ENCODE measurements around the gene DCDC2C.

- RRBS = 60% methylated on average over 6 of the region's 21 CpGs
Measured at GRCh38 chr2:3465281-3465574, 54.1 kb downstream of the ADI1 start.

DNA sequence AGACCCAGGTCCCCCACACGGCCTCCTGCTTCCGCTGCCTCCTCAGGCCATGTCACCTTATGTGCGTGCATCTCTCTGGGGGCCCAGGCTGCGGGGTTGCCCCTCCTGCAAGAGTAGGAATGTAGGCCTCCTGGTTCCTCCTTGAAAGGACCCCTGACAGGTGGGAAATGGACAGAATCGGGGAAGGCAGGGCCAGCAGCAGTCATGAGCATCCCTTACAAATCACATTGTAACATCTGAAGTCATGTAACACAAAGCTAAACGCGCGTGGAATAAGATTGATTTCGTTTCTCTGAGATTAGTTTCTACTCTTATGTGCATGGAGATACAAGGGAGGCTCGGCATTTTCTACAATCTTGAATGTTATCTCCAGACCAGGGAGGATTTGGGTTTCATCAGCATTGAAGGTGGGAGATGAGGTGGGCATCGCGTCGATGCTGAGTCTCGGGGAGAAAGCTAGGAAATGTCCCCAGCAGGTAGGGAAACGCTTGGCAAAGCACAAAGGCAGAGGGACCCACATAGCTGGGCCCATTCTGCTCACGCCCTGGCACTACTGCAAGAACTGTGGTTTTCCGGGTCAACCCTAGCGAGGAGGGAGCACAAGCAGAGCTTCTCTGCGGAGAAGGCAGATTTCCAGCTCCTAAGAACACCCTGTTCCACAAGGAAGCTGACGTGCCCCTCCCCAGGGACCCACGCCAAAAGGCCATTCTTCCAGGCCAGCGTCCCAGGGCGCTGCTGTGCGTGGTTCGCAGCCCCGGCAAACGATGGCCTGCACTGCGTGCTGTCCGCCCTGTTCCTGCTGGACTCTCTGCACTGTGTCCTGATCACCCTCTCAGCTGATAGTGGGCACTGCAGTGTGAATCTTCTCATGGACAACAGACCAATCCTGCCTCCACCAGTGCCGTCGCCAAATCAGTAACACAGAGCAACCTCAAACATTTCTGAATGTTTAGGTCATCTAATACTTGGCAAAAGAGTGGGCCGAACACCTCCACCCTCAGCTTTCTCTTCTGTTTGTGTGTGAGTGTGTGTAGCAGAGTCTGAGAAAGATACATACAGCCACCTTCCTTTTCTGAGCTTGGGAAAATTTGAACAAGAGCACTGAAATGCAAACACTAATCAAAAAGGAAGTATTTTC, 49.3 kb downstream of the ADI1 start:
- RRBS = no CpG with 5 or more reads among the region's 32 CpGs

- RRBS = no CpG with 5 or more reads among the region's 24 CpGs
Measured at GRCh38 chr2:3472293-3473265, 46.8 kb downstream of the ADI1 start.

DNA sequence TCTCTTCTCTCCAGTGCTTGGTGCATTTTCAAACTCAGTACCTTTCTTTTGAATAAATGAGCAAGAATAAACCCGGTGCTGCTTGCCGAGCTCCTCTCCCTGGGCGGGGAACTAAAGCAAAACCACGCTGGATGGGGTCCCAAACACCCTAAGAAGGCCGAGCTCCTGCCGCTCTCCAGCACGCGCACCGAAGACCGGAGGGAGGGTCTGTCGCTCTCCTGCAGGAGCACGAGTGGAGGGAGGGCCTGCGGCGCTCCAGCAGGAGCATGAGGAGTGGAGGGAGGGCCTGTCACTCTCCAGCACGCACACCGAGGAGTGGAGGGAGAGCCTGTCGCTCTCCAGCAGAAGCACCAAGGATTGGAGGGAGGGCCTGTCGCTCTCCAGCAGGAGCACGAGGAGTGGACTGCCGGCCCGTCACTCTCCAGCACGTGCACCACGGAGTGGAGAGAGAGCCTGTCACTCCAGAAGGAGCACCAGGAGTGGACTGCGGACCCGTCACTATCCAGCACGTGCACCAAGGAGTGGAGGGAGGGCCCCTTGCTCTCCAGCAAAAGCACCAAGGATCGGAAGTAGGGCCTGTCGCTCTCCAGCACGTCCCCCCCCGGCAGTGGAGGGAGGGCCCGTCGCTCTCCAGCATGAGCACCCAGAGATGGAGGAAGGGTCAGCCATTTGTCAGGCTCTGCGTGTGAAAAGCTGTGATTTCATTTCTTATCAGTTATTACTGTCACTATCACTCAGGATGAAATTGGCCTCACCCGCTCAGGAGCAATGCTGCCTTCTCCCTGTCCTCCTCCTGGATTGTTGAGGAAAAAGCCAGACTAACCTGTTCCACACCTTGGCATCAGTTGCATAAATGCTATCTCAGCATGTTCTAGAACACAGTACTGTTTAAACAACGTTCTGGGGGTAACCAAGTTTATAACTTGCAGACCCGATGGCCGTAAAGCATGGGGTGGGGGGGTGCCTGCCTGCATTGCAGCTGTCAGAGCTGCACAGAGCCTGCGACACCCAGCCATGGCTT, 36.0 kb downstream of the ADI1 start:
- RRBS = 97% methylated on average over 5 of the region's 38 CpGs

DNA sequence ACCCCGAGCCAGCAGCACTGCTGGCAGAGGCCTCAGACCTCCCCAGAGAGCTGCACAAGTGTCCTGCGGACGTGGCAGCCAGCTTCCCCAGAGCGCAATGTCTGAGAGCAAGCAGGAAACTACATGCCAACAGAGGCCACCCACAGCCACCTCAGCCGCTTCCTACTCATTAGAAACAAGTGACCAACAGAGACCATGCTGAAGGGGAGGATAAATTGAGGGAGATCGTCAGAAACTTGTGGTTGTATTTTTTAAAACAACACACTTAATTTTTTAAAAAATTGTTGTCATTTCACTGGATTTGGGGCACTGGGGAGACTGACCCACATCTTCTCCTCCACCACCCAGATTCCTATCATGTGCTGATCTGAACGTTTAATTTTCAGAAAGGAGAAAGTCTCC, 28.4 kb downstream of the ADI1 start:
- RRBS = no CpG with 5 or more reads among the region's 7 CpGs

DNA sequence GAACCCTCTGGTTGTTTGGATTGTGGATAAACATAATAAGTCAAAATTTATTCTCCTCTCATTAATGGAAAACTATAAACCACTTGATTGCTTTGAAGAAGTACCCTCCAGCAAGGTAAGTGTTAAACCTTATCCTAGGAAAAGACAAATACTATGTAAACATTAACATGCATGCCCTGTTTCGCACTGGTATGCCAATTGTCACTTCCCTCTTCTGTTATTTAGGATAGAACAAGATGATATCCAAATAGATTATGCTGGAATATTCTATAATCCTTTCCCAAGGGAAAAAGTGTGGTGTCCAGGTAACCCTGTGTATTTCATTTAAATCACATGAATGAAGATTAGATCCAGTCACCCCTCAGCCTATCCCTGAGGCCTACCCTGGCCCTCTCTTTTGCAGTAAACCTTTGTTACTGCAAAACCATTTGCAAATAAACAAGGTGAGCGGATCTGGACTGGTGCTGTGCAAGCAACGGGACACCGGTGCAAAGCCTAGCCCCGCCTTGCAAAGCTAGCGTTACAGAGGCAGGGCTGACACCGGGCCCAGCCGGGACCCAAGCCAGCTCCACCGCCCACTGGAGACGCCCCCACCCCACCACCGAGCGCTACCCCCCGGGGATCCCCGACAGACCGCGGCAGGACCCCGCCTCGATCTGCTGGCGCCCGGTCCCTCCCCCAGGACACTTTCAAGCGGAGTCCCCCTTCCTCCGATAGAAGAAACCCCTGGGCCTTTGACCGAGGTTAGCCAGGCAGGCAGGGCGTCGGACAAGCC, 1.1 kb downstream of the ADI1 start:
- RRBS = 2% methylated on average over 17 of the region's 25 CpGs

- RRBS = 2% methylated on average over 17 of the region's 36 CpGs
Measured at GRCh38 chr2:3557564-3558186, 458 bp downstream of the RNASEH1 start.

GRCh38 chr2:3703352-3704037, at the start of gene DCDC2C:
Gene DCDC2C, plus strand, starts transcription at chr2:3703575.
- RRBS = 7% methylated on average over 26 of the region's 94 CpGs

DNA sequence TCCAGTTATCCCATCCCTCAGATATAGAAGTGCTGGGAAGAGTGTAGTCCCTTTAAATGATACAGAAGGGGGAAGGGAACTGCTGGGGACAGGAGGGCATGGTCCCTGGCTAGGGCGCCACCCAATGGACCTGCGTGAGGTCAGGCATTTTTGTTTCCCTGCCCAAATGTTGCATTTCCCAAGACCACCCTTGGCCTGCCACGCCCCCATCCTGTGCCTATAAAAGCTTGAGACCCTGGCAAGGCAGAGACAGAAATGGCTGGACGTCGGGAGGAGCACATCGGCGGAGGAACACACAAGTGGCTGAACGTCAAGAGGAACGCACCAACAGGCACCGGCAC, 35.8 kb downstream of the DCDC2C start:
- RRBS = no CpG with 5 or more reads among the region's 10 CpGs

DNA sequence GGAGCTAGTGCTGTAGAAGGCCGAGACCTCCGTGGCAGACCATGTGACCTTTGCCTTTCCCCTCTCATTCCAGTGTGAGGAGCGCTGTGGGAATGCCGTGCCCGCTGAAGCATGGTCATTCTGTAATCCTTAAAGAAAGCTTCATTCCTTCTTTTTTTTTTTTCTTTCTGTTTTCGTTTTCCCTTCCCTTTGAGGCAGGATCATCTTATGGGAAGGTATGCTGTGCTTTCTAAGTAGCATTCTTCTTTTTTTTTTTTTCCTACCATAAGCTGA, 208.8 kb downstream of the DCDC2C start:
- RRBS = no CpG with 5 or more reads among the region's 6 CpGs

GRCh38 chr2:4283867-4284124, 580.4 kb downstream of the DCDC2C start:
- RRBS = no CpG with 5 or more reads among the region's 2 CpGs

DNA sequence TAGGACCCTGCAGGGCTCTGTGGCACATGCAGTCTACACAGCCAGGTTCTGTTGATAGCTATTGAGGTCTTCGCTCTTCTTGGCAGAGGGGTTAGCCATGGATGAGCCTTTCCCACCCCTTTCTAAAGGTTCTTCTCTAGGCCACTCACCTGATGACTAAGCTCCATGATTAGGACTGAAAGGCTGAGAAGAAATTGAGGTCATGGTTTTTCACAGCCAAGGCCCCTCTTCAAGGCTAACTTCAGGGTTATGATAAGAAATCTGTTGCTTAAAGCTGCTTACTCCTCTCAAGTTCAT, 931.3 kb upstream of the SOX11 start:
- RRBS = no CpG with 5 or more reads among the region's 1 CpG

DNA sequence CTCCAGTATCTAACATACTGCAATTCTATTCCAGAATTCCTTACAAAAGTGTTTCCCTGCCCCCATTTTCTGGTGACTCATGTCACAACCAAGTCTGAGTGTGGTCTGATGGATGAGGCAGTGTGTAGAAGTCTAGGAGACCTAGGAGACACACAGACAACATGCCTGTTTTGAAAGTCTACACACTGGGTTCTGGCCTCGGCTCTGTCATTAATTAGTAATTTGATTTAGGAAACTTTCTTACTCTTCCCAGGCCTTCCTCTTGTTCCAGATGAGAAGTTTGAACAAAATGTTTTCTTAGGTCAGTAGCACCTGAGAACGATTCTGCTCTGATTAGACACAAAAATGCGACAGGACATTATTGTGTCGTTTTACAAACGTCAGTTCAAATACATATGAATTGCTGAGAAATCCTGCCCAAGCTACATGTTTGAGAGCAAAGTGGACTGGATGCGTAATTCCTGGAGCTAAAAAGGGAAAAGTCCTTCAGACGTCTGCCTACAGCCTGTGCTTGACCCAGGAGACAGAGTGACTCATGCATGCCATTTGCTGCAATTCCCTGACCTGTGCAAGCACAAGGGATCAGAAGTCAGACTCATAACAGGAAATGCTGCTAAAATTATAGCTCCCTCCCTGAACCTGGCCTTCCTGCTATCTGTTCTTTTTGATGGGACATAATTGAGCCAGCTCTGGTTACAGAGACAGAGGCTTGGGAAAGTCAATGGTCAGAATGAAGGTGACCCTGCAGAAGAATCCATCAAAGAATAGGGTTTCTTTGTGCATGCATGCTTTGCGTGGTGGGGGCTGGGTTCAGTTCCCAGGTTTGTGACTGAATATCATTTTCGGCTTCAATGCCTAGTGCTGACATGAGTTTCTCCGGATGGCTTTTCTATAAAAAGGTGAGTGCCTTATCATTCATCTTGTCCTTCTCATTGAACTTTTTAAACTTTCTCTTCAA, 494.5 kb downstream of the SOX11 start:
- RRBS = no CpG with 5 or more reads among the region's 10 CpGs

DNA sequence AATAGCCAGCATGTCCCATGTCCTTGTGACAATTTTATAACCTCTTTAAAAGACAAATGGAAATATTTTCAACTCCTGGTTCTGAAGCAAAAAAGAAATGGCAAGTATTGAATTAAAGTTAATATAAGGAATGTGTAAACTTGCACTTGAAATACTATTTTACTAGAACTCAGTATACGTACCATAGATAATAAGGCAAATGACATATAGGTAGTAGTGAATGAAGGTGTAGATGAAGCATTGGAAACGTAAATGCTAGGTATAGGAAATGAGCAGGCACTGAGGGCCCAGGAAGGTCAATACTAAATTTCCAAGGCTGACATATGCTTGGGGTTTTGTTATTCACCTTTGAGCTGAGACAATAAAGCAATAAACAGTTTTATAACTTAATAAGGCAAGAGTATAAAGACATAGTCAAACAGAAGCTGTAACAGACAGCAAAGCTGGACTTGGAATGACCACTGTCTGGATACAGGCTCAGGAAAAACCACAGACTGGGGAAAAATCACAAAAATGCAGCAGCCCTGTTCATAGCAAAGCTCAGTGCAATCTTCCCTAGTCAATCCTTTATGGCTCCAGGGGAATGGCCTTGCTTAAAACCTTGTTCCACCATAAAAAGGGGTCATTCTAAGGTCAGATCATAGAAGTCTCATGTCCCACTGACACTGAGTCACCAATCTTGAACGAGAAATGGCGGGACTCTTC, 493.4 kb downstream of the CMPK2 start:
- RRBS = no CpG with 5 or more reads among the region's 4 CpGs

DNA sequence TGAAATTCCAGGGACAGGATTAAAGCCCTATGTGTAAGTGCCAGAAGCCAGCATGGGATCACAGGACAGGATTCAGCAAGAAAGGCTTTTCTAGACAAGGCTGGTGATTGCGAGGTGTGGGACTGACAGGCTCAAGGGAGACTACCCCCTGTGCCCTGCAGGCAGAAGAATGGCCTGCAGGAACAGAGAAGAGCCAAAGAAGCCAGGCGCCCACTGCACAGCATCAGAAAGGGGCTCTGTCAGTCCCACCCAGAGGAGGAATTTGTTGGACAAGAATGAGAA, 389.5 kb downstream of the CMPK2 start:
- RRBS = no CpG with 5 or more reads among the region's 2 CpGs

DNA sequence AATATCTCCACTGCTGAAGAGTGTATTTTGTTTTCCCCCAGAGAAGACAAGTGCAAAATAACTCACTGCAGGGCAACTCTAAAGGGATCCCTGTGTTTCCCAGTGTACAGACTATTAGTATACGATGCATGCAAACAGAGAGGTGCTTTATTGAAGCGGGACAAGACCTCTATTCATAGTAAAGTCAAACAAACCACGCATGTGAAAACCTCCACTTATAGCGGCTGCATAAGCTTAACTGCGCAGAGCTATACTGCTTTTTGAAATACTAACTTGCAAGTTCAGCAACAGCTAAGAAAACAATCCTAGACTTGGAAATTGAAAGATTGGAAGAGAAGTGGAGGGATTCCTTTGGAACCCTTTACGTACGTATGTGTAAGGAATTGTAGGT, 15.6 kb downstream of the RNF144A start:
- RRBS = no CpG with 5 or more reads among the region's 7 CpGs

DNA sequence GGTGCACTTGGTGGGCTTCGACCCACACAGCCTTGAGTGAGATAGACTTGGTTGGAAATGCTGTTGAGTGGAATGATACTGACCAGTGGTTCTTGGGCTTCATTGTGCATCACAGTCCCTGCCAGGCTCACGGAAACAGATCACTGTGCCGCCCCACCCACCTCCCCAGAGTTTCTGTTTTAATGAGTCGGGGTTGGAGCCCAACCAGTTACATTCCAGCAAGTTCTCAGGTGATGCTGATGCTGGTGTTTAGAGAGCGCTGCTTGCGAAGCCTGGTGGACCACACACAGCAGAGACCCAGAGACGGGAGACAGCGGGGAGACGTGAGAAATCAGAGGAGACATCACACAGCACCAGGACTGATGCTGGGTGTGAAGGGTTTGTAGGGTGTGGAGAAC, 74.9 kb downstream of the RNF144A start:
- RRBS = no CpG with 5 or more reads among the region's 9 CpGs

GRCh38 chr2:7007779-7009039, 91.0 kb downstream of the RNF144A start:
- RRBS = 0% methylated on average over 3 of the region's 34 CpGs

GRCh38 chr2:7022428-7023025, 105.3 kb downstream of the RNF144A start:
- RRBS = no CpG with 5 or more reads among the region's 6 CpGs

DNA sequence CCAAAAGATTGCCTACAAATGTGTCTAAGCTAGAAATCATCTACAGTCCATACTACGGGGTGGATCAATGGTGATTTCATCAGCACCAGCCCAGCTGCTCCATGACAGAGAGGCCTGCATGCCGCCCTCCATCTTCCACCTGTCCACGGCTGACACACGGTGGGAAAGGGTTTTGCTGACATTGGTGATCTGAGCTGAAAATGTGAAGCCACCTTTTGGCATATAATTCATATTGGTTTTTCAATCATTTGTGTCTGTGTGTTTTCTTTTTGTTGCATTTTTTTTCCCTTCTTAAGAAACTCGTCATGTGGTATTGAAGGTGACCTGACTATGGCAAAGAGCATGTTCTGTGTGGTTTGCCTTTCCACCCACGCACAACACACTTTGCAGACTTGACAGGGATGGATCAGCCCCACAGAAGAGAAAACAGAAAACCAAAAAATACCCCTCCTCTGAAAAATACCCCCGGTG, 533.1 kb downstream of the RNF144A start:
- RRBS = no CpG with 5 or more reads among the region's 7 CpGs

Data from brain (tissue), 1 donor.